Airway epithelial cell (primary cell): Measurements from ENCODE around the genes RELA, SART1, CST6 and YIF1A.

GRCh38 chr11:65477002-65477389 is 47.9 kb upstream of the SCYL1 start:
- RAMPAGE, long total RNA = no peak

GRCh38 chr11:65488805-65488992 is 36.2 kb upstream of the SCYL1 start:
- RAMPAGE, long total RNA = no peak

- RAMPAGE, long total RNA = no peak
Observed at GRCh38 chr11:65498483-65499186, 26.2 kb upstream of the SCYL1 start.

- RAMPAGE, long total RNA = no peak
Observed at GRCh38 chr11:65538419-65538898, 13.6 kb downstream of the SCYL1 start.

DNA sequence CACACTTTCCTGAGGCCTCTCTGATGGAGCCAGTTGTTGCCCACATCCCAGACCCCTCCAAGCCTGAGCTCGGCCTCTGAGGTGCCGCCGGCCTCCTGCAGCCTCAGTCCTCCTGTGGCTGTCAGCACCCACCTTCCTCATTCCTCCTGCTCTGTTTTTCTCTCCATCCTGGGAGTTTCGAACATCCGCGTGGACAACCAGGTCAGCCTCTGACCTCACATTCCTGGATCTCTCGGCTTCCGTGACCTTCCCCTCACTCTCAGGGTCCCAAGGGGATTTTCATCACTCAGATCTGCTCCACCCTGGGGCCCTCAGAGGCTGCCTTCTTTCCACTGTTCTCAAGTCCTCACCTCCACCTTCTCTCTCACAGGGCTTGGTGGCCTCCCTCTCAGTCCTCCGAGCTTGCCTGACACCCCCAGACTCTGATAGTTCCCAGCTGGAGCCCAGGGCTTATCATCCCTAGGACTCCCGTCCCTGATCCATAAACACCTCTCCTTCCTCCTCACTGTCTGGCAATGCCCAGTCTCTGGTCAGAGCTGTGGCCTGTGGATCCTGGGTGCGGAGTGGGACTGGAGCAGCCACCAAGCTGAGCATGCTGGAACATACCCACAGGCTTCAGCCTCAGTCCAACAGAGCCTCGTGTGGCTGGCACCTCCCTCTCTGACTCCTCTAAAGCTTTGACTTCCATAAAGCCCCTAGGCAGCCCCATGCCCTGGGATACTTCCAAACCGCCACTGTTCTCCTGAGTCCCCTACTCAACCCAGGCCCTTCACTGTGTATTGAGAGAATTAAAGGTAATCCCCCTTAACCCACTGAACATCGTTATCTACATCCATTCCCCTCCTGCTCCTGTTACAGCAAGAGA is 14.0 kb downstream of the LTBP3 start:
- RAMPAGE, long total RNA = no peak

DNA sequence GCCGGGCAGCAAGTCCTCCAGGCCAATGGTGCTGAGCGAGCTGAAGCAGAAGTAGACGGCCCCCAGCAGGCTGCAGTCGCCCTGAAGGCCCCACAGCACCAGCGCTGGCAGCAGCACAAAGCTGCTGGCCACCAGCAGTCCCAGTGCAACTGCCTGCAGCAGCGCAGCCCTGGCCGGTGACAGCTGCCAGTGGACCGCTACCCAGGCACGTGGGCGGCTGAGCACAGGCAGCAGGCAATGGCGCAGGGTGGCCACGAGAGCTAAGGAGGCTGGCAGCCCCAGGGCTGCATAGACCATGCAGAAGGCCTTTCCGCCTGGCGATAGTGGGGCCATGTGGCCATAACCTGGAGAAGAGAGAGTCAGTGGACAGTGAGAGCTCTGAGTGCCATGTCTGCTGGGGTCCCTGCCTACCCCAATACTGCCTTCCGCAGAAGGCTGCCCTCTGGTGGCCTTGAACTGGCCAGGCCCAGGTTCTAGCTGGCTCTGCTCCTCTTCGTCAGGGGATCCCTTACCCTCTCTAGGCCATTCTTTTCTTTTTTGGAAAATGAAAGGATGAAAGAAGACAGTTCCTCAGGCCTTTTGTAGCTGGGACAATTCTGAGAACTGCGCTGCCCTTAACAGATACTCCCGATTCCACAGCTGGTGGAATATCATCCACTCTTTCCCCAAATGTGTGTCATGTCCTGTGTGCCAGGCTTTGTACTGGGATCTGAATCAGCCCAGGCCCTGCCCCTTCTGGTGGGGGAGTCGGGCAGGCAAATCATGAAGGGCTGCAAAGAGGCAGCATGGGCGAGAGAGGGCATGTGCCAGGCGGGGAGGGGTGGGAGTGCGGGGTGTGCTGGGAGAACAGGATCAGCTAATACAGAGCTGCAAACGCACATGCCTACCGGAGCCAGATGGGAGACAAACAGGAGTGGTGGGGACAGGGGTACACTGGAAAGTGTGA is 1.8 kb downstream of the KCNK7 start:
- RAMPAGE, long total RNA = no peak

- RAMPAGE, long total RNA = no peak
Observed at GRCh38 chr11:65607646-65608657, 6.1 kb downstream of the MAP3K11 start.

DNA sequence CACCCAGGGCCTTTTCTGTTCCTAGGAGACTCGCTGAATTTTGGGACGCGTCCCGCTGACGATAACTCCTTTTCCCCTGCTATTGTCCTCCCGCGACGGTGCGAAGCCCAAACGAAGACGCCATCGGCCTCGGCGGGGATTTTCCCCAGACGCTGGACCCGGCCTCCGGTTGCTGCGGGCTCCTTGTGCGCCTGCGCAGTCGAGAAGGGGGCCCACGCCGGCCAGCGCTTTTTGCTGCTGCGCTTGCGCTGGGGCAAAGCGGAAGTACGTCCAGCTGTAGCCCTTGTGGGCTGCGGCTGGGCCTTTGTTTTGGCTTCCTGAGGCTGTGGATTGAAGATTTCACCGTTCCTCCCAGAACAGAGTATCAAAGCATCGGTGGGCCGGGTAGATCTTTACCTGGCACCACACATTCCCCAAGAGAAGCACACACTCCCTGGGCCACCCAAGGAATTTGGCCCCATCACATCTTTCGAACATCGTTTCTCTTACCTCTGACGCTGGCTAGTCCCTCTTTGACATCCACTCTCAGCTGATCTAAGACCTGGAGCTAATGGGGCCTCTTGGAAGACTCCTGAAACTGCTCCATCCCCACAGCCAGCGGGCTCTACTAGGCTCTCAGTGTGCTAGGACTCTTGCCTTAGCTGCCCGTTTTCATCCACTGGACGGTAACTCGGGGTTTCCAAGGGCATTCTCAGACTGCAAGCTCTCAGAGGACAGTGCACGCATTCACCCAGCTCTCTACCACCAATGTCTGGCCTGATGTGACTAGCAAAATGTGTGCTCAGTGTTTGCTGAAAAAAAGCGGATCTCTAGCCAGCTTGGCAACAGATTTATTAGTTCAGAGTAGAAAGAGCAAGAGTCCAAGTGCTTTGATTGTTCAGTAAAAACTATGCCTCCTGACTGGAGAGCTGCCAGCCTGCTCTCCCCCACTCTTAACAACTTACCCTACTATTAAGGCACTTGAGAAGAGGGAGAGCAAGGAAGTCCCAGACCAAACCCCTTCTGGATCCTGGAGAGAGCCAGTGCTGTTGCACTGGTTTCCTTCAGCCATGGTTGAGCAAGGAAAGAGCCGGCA is 9.6 kb downstream of the RELA start:
- RAMPAGE, long total RNA = no peak

DNA sequence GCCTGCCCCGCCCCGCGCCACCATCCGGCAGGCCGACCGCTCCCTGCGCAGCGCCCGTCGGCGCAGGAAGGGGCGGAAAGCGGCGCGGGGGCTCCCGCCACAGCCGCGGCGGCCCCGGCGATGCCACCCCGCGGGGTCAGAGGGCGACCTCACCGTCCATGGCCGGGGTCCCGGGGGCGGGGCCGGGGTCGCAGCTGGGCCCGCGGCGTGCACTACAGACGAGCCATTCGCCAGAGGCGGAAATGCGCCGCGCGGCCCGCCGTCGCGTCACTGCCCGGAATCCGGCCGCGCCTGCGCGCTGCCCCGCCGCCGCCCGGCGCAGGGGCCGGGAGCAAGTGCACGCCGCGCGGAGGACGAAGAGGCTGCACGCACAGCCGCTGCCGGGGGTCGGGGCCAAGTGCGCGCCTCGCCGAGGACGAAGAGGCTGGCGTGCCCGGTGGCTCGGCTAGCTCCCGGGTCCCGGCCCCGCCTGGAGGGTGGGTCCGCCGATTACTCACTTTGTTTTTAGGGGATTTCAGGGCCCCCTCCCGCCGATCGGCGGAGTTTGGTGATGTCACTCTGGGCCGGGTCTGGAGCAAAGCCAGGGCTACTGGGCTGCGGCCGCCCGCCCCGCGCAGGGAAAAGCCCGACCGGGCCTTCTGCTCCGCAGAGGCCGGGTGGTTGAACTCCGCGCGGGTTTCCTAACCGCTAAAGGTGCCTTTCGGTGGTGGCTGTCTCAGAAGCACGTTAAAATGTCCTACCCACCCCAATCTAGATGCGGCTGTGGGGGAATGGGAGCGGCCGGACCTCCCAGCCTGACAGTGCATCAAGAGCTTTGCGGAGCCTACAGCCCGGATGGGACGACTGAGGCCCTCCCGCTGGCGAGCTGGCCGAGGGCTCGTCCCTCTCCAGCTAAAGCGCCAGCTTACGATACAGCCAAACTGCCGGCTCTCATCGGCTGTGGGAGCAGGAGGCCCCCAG is at the start of gene RELA:
RELA (minus strand) TSS at position 244 of the 960 bp plus-strand sequence.
- RAMPAGE, long total RNA = start-site peak on the minus strand centred at position 257 of the sequence, 46 bp wide, 444 and 95 reads in 2 replicates; start-site peak on the plus strand centred at position 372 of the sequence, 100 bp wide, 10 and 5 reads in 2 replicates; start-site peak on the plus strand centred at position 605 of the sequence, 117 bp wide, 13 and 23 reads in 2 replicates

DNA sequence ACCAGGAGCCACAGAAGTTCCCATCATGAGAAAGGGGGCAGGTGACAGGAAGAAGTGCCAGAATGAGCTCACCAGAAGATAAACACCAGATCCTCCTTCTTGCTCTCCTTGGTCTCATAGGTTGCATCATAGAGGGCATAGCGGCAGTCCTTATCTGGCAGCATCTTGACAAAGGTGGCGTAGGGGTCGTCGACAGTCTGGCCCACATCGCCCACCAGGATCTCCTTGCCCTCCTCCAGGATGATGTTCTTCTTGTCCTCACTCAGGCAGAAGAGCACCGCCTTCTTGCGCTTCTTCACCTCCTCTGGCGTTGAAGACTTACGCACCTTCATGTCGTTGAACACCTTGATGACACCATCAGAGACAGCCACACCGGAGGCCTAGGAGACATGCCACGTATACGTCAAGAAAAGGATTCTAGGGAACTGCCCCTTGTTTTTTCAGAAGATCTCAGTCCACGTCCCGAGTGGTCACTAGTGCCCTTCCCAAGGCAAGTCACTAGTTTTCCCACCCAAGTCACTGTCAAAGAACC is 2.1 kb downstream of the CFL1 start:
- RAMPAGE, long total RNA = no peak

DNA sequence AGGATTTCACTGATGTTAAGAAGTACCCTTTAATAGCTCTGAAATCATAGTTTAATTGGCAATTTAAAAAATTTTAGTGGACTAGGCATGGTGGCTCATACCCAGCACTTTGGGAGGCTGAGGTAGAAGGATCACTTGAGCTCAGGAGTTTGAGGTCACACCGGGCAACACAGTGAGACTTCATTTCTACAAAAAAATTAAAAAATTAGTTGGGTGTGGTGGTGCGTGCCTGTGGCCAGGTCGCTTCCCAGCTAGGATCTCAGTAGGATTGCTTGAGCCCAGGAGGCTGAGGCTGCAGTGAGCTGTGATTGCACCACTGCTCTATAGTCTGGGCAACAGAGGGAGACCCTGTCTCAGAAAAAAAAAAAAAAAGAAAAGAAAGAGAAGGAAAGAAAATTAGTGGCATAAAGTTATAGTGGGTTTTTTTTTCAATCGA is 1.6 kb downstream of the FOSL1 start:
- RAMPAGE, long total RNA = no peak

GRCh38 chr11:65960794-65961838 is at the start of gene SART1:
Gene SART1 (plus strand): TSS chr11:65961734.
- RAMPAGE, long total RNA = no peak

DNA sequence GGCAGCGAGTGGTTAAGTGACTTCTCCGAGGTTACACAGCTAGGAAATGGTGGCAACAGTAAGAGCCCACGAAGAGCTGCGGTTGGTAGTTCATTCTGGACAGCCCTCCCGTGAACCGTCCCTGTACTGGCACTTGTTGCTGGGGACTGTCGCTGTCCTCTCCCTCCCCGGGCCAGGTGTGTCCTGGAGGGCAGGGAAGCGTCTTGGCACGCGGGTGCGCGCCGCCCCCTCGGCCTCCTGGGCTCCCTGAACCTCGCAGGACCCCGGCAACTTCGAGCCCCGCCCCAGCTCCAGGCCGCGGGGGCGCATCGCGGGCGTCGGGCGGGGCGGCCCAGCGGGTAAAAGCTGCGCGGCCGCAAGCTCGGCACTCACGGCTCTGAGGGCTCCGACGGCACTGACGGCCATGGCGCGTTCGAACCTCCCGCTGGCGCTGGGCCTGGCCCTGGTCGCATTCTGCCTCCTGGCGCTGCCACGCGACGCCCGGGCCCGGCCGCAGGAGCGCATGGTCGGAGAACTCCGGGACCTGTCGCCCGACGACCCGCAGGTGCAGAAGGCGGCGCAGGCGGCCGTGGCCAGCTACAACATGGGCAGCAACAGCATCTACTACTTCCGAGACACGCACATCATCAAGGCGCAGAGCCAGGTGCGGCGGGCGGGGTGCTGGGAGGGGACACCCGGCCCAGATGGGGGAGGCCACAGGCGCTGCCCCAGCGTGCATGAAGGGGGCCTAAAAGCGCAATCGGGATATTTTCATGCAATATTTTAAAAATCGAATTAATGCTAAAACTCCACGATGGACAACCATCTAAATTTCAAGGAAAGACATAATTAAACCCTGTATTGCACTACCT is at the start of gene CST6:
CST6 (plus strand) TSS at position 367 of the 851 bp plus-strand sequence.
- RAMPAGE, long total RNA = start-site peak on the plus strand centred at position 353 of the sequence, 38 bp wide, 11 and 21 reads in 2 replicates

- RAMPAGE, long total RNA = no peak
Observed at GRCh38 chr11:66060354-66060964, 8.3 kb downstream of the SF3B2 start.

GRCh38 chr11:66071496-66072085 is 1.5 kb downstream of the PACS1 start:
- RAMPAGE, long total RNA = no peak

- RAMPAGE, long total RNA = no peak
Observed at GRCh38 chr11:66216289-66216881, 41.1 kb upstream of the KLC2 start.

DNA sequence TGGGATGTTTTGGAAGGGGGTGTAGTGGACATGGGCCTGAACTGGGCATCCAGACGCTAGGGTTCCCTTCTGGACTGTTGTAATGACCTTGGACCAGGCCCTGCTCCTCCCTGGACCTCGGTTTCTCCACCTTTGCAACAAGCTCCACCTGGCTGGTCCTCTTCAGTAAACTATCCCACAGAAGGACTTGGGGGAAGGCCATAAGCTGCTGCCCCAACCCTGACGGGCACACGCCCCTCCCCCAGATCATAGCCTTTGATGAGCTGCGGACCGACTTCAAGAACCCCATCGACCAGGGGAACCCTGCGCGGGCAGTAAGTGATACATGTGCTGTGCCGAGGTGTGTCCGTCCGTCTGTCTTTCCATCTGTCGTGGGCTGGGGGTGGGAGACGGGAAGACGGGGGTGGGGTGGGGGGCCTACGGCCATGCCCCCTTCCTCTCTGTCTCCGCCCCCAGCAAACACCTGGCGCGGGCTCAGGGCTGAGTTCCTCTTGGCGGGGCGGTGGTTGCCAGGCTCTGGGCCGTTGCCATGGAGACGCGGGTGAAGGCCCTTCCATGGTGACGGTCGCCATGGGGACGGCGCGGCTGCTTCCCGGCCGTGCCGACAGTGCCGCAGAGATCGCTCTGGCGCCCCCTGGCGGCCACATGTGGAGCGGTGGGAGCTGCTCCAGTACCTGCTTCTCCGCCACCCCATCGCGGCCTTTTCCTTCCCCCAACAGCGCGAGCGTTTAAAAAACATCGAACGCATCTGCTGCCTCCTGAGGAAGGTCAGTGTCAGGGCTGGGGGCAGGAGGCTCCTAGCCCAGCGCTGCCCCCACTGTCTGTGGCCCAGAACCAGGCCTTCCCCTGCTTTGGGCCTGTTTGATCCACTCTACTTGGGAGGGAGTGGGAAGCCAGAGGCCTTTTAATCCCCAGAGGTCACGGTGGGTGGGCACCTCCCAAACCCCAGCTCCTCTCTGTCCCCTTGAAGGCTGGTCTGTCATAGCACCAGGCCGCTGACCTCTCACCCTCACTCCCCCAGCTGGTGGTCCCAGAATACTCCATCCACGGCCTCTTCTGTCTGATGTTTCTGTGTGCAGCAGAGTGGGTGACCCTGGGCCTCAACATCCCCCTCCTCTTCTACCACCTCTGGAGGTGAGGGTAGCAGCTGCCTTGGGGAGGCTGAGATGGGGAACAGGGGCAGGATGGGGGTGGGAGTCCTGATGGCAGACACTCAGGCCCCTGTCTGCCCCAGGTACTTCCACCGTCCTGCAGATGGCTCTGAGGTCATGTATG is 4.5 kb downstream of the CNIH2 start:
- RAMPAGE, long total RNA = no peak

DNA sequence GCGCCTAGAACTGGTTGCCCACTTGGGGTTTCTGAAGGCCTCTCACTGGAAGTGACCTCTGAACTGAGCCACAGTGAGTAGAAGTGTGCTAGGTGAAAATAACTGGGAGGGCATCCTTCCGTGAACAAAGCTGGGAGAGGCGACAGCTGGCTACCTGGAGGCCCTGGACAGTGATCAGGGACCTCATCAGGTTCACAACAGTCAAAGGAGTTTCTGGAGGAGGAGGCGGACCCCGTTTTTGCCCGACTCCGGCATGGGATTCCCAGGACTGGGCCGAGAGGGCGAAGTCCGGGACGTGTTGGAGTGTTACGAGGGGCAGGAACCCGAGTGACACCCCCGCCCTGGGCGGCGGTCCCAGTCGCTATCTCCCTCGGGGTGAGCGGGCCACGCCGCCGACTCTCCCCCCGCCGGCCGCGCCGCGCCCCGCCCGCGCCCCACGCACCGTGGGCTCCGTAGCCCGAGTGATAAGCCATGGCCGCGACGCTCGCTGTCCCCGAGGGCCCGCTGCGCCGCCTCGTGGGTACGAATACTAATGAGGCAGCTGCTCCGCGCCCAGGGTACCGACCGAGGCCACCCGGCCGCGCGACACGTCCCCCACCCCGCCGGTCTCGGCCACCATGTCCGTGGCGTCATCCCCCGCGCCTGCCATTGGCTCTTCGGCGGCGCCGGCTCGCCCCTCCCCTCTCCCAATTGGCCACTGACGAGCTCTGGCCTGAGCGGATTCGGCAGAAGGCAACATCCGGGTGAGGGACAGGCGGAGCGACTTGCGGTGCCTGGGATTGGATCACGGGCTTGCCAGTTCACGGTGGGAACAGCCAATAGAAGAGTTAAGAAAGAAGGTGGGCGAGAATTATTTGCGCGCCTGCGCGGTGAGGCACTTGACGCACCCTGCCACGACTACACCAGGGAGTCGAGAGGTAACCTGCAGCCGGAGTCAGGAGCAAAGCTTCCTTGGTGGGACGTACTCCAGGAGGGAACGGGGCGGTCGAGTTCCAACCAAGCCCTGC is at the start of gene YIF1A:
YIF1A (minus strand) TSS at position 631 of the 1,007 bp plus-strand sequence.
- RAMPAGE, long total RNA = start-site peak on the minus strand centred at position 581 of the sequence, 101 bp wide, 2,169 and 147 reads in 2 replicates

GRCh38 chr11:66317718-66318825 is 1.2 kb upstream of the CD248 start:
- RAMPAGE, long total RNA = no peak

- RAMPAGE, long total RNA = no peak
Observed at GRCh38 chr11:66438920-66439458, 341 bp upstream of the MRPL11 start.